Glomerular endothelial cell (primary cell): Measurements from ENCODE around the genes ARHGAP31, PLA1A and POPDC2.

- RAMPAGE, long total RNA: no peak
Observed at GRCh38 chr3:115148606-115148930, 1.5 kb upstream of the ZBTB20 start.

GRCh38 chr3:115239549-115240115, 92.5 kb upstream of the ZBTB20 start:
- RAMPAGE, long total RNA: no peak

GRCh38 chr3:115791286-115792056, 168.2 kb downstream of the GAP43 start:
- RAMPAGE, long total RNA: no peak

DNA sequence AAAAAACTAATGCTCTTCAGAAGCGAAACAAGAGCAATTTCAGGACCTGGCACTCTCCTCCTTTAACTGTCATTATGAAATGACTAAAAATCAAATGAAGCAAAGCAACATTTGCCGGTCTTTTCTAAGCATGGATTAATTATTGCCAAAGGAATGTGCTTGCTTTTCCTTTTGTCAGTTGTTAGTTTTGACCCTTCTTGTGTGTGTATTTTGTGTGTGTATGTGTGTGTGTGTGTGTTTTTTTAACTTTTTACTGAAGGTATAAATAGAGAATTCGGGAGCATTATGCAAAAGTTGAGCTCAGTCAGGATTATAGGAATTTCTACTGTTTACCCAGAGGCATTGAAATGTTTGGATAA, 773.4 kb upstream of the LSAMP start:
- RAMPAGE, long total RNA: no peak

- RAMPAGE, long total RNA: no peak
Observed at GRCh38 chr3:117997420-117997641, 1037.3 kb downstream of the IGSF11 start.

DNA sequence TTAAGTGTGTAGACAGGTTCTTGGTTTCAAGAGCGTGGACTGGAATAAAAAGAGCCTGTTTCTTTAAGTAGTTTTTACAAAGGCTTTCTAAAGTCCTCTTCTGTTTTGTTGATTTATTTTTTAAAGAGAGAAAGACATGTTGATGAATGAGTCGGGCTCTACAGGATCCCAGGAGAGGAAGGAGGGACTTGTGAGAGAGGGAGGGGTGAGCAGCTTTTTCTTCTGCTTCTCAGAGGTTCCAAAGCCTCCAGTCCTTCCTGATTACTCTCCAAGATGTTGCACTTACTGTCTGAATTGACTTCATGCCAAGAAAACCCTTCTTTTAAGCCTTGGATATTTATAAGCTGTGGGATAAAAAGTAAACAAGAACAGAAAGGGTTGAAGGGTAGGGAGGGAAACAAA, 457.4 kb downstream of the IGSF11 start:
- RAMPAGE, long total RNA: no peak

GRCh38 chr3:118987262-118987922, 47.3 kb downstream of the IGSF11 start:
- RAMPAGE, long total RNA: no peak

DNA sequence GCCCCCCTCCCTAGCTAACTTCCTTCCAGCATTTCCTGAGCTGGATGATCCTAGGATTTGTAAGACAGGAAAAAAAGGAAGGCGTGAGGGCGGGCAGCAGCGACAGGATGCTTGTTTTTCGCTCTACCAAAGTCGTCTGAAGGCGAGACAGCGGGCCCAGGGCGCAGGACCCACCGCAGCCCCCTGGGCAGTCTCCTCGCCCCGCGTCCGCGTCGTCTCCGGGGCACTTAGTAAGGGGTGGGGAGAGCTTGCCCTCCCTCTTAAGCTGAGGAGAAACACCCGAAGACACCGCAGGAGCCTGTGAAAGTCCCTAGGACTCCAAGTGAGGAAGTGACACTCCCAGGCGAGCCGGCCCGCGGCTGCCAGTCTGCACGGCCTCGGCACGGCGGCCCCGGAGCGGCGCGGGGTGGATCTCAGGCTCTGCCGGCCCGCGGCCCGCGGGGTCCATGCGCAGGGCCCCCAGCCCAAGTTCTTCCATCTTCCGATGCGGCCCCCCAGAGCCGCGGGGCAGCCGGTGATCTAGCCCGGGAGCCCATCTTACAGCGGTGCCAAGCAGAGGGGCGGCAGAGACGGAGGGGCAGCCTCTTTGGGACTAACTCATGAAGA, at the start of gene ARHGAP31:
Gene ARHGAP31, plus strand, starts transcription at position 78 of the 606 bp plus-strand sequence.
- RAMPAGE, long total RNA: no peak

GRCh38 chr3:119329401-119330408, 35.5 kb downstream of the ARHGAP31 start:
- RAMPAGE, long total RNA: no peak

DNA sequence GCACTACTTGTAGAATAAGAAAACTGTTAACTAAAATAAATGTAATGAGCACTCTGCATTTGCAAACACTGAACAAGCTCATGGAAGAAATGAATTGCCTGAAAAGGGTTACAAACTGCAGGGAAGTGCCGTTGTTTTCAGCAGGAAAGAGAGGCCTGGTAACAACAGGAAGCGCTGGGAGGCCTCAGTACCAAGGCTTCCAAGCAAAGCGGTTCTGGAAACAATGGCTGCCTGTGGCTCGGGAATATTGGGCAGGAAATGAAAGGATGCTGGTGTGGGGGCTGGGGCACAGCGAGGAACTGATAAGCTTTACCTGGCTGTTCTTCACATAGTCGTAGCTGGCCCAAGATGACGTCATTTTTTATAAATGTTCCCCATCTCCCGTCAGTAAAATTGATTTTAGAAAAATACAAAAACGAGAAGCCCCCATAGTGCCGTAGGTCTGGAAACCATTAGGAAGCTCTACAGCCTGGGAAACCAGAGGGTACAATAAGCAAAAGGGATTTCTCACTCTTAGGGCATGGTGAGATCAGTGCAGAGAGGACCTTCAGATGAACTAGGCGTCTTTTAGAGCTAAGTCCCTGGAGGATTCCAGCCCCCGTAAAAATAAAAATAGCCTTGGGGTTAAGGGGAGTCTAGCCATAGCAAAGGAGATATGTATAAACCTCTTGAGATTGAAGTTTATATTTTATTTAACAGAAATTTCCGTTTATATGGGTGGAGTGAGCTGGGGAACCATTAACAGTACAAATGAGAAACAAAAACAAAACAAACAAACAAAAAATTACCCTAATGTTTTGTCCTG, 56.1 kb downstream of the ARHGAP31 start:
- RAMPAGE, long total RNA: no peak

GRCh38 chr3:119417690-119418389, 45.6 kb downstream of the TMEM39A start:
- RAMPAGE, long total RNA: no peak

DNA sequence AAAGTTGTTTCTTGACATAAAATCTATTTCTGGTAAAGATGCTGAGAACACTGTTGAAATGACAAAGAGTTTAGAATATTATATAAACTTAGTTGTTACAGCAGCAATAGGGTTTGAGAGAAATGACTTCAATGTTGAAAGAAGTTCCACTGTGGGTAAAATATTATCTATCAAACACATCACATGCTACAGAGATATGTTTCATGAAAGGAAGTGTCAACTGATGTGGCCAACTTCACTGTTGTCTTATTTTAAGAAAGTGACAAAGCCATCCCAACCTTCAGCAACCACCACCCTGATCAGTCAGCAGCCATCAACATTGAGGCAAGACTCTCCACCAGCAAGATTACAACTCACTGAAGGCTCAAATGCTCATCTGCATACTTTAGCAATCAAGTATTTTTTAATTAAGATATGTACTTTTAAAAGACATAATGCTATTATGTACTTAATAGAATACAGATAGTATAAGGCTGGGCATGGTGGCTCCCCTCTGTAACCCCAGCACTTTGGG, 20.2 kb downstream of the TMEM39A start:
- RAMPAGE, long total RNA: no peak

- RAMPAGE, long total RNA: no peak
Observed at GRCh38 chr3:119455635-119456321, 7.6 kb downstream of the TMEM39A start.

GRCh38 chr3:119580112-119580447, 788 bp downstream of the ADPRH start:
- RAMPAGE, long total RNA: no peak

GRCh38 chr3:119597263-119598204, at the start of gene PLA1A:
TSS of gene PLA1A (plus strand) at chr3:119597885.
- RAMPAGE, long total RNA: start-site peak on the plus strand at chr3:119597848-119597910, 11 and 7 reads in 2 replicates

GRCh38 chr3:119630084-119631169, 30.0 kb downstream of the POPDC2 start:
- RAMPAGE, long total RNA: no peak

DNA sequence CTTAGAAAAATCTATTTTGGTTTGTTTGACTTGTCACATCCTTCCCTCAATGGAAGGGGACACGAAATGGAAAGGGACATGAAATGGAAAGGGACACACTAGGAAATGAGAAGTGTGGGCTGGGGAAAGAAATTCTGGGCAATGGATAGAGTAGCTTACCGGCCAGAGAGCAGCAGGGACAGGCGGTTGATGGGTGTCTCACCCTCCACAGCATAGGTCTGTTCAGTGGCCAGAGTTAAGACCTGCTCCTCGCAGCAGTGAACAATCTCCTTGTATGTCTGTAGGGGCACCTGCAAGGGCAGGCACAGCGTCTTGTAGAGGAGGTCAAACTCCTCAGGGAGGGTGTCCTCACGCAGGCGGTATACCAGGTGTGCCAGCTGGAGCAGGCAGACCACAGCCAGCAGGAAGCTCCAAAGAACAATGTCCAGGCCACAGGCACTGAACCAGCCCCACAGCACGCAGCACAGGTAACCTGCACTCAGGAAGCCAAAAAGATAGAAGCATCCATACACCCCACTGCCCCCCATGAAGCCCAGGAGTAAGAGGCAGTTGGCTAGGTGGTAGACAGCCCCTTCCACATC, 525 bp downstream of the POPDC2 start:
- RAMPAGE, long total RNA: no peak

GRCh38 chr3:119660355-119661307, at the start of gene POPDC2:
TSS of gene POPDC2 (minus strand) at chr3:119660589.
- RAMPAGE, long total RNA: no peak

- RAMPAGE, long total RNA: no peak
Observed at GRCh38 chr3:120496234-120496774, 45.5 kb upstream of the FSTL1 start.

DNA sequence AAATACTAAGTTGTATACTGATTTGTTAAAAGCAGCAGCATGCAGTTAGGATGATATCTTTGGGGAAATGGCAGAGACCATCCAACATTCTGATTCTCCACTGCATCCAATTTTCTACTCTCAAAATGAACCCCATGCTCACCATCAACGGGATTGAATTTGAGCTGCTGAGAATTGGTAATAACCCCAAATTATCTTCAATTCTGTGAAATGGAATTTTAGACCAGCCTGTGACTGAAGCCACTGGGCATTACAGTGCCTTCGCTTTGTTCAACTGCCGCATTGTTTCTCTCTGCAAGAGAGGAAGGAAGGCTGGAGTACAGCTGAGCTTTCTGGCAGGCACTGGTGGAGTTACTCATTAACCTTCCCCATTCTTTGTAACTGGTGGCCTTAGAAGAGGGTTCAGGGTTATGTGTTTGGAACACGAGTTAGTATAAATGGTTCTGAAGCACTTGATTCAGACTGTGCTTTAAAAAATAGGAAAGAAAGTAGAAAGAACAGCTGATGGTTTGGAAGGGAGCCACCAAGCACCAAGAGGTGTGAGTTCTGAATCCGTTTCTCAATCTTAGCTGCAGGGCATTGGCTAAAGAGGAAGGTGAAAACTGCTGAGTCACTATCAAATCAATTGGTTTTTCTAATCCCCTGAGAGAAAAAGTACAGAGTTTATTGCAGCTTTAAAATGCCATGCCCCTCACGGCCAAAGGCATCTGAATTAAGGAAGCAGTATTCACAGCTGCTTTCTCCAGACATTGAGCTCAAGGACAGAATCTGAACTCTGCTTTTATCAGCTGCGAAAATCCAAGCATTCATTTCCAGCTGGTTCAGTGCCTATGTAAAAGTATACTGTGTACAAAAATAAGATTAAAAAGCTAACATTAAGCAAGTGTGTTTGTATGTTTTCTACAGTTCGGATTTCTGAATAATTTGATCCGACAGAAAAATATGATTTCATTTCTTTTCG, 3.6 kb downstream of the HGD start:
- RAMPAGE, long total RNA: no peak